Skeletal muscle satellite cell (primary cell): ENCODE measurements around a stretch of chr4.

- CAGE, long polyA plus RNA: no peak
Observed at GRCh38 chr4:108170510-108171135, 1.9 kb upstream of the LEF1 start.

GRCh38 chr4:108620751-108621440 is 520 bp downstream of the RPL34 start:
- CAGE, long polyA plus RNA: no peak

GRCh38 chr4:108916888-108917281 is 154.0 kb upstream of the ETNPPL start:
- CAGE, long polyA plus RNA: no peak

DNA sequence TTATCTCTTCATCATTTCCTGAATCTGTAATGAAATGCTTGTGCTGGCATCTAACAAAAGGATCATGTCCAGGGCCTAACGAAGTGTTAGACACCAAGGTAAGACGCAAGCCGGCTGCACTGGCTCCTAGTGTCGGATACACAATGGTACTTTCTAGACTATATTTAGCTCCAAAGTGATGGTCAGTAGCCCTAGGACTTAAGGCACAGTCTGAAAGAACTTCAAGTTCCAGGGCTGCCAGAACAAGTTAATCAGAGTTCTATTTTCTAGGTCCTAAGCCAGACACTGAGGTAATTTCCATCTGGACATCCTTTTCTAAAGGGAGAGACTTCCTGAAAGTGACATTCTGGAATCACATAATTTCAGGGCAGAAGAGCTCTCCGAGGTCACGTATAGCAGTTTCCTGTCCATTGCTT is 118.1 kb downstream of the COL25A1 start:
- CAGE, long polyA plus RNA: no peak

DNA sequence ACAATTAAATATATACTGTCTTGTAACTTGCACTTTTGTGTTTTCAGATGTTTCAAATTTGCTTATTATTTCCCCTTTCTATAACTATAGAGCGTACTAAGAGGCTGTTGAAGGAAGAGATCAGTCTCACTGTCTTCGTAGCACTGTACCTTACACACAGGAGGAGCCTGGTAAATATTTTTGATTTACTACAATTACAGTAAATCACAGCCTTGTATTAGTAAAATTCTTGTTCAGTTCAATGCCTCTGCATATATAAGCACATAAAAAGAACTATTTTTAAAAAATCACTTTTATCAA is 395 bp downstream of the CFI start:
- CAGE, long polyA plus RNA: no peak

DNA sequence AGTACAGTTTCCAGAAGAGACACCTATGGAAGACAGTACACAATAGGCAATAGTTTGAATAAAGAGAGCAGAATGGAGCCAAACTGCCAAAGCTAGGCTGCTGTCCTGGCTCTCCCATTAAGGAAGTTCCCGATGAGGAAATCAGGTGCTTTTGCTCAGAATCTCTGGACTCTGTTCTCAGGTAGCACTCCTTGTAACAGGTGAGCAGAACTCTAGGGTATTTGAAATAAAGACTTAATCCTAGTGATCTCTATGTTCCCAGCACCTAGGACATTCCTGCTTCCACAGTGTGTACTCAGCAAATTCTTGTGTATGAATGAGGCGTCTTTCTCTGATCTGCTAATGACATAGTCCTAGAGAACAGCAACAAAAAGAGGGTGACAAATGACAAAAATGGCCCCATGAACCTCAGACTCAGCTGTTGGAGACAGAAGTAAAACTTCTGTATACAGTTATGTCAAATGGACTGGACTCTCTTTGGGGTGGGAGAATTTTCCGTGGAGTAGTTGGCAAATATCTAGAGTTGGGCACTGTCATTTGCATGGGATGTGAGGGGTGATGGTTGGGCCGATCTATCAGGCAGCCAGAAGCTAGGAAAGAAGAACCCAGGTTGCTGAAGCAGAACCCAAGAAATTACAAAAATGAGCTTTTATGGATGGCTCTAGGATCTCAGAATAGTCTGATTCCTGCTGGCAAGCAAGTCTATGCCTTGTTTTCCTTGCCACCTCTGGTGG is 1.9 kb downstream of the EGF start:
- CAGE, long polyA plus RNA: no peak

DNA sequence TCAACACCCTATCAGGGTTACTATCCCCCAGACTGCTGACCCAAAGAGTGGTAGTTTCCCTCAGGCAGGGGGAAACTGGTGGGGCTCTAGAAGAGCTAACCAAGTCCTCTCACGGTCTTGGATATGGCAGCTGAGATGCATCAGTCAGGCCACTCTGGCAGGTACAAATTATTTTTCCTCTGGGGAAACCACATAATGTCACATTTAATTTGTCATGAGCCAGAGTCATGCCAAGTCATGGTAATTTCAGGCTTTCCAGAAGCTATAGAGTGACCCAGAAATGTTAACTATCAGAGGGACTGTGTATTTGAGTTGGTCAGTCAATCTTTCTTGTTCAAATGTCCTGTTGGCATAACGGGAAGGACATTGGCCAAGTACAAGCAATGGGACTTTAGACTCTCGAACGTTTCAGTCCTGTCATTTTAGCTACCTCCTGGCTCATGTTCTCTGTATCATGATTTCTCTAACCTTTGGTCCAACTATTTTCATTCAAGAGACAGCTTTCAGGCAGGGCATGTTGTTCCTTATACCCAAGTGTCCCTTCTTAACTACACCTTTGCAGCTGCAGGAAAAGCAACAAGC is 142.4 kb downstream of the EGF start:
- CAGE, long polyA plus RNA: no peak

DNA sequence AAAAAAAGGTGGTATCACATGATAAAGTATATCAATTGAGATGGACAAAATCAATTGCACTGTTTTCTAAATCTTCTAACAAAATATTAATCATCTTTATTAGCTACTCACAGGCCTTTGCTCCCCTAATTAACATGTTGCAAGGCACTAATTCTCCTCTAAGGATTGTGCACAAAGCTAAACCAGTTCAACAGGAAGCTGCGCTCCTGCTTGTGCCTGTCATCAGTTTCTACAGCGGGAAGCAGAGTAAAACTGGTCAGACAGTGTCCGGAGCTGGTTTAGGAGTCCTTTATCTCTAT is 79.2 kb downstream of the ELOVL6 start:
- CAGE, long polyA plus RNA: no peak

DNA sequence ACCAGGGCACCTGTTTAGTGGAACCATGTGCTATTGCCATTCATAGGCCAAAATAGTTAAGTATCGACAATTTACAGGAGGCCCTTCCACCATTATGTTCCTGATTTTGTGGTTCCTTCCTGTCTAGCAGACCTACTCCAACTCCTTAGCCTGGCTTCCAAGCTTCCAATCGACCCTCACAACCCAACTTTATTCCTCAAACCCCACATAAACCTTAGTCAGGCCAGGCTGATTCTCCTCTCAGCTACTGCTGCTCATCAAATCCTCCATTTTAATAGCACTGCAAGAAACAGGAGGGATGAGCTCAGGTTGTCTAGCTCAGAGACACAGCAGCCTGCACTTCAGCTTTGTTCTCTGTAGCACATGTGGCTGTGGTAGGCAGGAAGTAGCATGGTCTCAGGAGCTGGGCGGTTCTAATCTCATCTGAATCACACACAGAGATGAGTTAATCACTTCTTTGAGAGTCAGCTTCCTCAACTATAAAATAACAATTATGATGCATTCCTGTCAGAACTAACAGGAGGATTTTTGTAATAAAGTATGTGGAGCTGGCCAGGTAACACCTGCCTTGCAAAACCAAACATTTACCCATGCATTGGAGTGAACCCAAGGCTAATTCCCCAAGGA is 33.1 kb downstream of the ELOVL6 start:
- CAGE, long polyA plus RNA: no peak

DNA sequence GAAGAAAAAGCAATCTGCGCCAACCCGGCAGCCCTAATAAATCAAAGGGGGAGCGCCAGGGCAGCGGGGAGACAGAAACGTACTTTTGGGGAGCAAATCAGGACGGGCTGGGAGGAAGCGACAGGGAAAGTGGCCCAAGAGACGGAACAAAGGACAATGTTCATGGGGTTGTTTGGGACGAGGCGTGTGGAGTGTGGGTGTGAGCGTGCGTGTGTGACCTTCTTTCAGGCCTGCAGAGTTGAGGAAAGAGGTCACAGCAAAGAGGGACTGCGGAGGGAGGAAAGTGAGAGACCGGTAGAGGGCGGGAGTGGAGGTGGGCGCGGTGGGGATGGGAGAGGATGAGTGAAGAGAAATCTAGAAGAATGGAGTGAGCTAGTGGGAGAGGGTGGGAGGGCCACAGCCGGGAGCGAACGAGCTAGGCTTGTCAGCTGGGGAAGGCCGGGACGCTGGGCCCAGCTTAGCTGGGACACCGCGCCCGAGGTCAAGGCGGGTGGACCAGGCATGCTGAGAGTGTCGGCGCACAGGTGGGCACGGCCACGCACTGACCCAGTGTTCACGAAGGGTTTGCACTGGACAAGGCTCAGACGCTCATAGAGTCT is 14.6 kb upstream of the PITX2 start:
- CAGE, long polyA plus RNA: no peak

GRCh38 chr4:112980923-112981233 is 68.6 kb upstream of the ANK2 start:
- CAGE, long polyA plus RNA: no peak

DNA sequence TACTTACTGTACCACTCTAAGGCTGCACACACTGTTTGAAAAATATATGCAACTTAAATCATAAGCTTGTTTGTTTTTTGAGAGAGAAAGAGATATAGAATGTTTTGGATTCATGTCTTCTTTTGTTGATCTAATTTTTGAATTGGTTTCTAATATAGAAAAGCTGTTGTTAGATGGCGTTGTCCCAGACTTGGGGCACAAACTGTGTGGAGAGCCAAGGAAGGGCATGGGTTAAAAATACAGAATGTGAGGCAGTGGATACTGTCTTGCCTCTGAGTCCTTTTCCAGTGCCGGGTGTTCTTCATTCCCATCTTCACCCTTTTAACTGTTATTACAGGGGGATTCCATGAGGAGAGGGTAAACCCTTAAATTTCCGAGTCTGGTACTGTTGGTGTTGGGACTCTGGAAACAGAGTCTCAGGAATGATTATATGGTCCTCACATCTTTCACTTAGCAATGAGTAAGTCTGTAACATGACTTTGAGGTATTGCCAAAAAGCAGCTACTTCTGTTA is 17.3 kb upstream of the ANK2 start:
- CAGE, long polyA plus RNA: no peak

DNA sequence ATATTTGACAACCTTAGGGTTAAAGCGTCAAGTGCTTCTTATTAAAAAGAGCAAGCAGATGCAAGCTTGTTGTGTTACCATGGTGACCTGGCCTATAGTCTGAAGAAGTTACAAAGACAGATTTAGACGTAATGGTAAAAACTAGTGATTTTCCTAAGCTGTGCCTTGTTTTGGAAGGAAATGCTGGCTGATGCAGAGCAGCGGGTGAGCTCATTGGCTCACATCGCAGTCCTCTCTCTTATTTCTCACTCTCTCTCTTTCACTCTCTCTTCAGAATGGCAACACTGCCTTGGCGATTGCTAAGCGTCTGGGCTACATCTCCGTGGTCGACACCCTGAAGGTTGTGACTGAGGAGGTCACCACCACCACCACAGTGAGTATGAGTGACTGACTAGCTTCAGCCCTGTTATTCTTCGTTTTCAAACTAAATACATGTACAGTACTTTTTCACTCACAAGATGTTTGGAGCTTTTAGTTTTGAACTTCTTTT is 243.8 kb downstream of the ANK2 start:
- CAGE, long polyA plus RNA: no peak

GRCh38 chr4:113293656-113294163 is 244.3 kb downstream of the ANK2 start:
- CAGE, long polyA plus RNA: no peak

GRCh38 chr4:113295625-113296038 is 246.2 kb downstream of the ANK2 start:
- CAGE, long polyA plus RNA: no peak

- CAGE, long polyA plus RNA: no peak
Observed at GRCh38 chr4:113352864-113353716, 303.6 kb downstream of the ANK2 start.

GRCh38 chr4:113397061-113397451 is 347.6 kb downstream of the ANK2 start:
- CAGE, long polyA plus RNA: no peak

- CAGE, long polyA plus RNA: no peak
Observed at GRCh38 chr4:113445275-113445638, 316.3 kb downstream of the CAMK2D start.

DNA sequence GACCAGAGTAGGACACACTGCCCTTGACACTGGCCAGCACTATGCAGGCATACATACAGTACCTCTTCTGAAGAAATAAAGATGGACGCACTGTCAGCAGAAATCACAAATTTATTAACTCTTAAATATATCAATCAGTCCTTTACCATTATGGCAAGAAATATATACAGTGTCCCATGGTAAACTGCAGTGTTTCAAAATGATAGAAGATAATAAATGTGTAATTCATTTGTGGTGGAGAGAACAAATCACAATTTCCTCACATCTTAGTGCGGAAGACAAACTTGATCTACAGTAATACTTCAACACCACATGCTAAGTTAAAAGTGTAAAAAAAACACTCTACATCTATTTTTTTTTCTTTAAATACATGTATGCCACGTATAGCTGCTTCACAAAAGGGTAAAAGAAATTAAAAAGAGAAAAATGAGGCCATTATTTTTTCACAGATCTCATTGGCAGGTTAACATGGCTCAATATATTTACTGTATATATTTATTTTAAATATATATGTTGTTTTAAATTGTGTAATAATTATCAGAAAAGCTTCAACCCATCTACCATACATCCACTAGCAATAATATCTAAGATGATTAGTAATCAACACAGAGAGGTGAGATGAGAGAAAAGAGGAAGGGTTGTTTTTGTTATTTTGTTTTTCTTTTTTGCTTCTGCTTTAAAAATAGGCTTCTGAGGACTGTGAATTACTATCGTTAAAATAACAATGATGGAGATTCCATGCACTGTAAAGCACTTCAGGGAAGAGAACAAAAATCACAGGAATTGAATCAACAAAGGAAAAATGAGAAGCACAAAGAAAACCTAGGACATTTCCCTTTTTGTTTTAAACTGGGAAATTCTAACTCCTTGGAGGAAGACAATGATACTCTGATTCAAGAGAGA is 309.0 kb downstream of the CAMK2D start:
- CAGE, long polyA plus RNA: no peak

DNA sequence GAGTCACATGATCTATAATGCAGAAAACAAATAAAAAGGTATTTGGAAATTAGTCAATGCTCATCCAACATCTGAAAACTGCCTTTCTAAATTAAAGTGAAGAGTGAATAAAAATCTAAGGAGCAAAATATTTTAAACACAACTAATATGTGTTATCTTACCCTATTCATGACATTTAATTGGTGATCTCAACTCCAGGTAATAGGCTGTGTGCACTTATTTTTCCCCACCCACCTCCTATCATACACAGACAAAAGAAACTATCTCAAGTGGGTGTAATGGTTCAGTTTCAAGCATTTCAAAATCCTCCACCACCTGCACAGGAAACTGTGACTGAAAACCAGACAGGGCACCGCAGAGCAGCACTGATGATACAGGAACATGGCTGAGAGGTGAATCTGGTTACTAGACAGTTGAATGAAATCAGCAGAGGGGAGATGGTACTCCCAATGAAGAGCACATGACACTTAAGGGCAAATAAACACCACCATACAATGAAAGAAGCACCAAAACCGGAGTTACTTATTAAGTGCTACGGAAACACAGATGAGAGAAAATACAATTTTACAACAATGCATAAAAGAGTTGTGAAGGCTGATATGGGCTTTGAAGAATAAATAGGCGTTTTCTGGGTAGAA is 78.4 kb downstream of the CAMK2D start:
- CAGE, long polyA plus RNA: no peak